ENCODE measurements around a stretch of chr14.

DNA sequence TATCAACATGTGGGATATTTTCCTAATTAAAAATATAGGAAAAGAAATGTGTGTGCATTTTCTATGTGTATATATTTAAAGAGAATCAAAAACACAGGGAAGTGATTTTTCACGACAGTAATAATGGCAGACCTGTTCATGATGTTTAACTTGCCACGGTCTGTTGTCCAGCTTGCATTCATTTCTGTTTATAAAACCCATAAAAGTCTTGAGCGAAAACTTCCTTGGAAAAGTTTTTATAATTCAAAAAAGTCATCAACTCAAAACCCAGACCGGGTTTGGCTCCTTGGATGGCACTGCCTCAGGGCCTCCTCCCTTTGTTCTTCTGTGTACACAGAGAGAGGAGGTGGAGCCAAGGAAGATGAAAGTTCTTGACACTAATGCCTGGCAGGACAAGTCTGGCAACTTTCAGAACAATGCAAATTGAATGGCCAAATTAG lies 86.9 kb upstream of the FRMD6 start:
- PRO-cap: no peak
- RAMPAGE, long total RNA, 4 experiments: no peak in any of the 4 experiments

DNA sequence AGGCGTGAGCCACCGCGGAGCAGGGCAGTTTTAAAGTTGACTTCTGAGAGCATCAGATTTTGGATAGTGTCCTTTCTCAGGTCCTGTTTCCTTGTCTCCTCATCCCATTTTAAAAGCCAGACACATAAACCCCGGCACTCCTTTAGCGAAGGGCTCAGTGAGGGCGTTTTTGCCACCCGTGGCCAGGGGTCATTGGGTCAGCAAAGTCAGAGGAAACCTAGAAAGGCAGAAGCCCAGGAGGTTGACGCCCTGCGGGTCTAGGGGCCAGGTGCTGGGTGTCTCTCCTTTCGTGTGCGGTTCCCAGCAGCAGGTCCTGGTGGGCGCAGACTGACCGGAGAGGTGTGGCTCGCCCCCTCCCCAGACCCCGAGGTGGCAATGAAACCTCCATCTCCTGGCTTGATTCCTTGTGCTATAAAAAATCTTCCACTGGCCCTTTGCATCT lies 1.0 kb upstream of the FRMD6 start:
- PRO-cap: no peak
- RAMPAGE, long total RNA, 4 experiments: no peak in any of the 4 experiments

- PRO-cap: no peak
- RAMPAGE, long total RNA, 4 experiments: no peak in any of the 4 experiments
These were observed 18.2 kb downstream of the FRMD6 start for GRCh38 chr14:51669948-51670187.

- PRO-cap: no peak
- RAMPAGE, long total RNA, 4 experiments: no peak in any of the 4 experiments
These were observed 23.7 kb downstream of the GNG2 start for GRCh38 chr14:51884154-51884520.

GRCh38 chr14:51884521-51885338 lies 24.3 kb downstream of the GNG2 start:
- PRO-cap: no peak
- RAMPAGE, long total RNA, 4 experiments: no peak in any of the 4 experiments

DNA sequence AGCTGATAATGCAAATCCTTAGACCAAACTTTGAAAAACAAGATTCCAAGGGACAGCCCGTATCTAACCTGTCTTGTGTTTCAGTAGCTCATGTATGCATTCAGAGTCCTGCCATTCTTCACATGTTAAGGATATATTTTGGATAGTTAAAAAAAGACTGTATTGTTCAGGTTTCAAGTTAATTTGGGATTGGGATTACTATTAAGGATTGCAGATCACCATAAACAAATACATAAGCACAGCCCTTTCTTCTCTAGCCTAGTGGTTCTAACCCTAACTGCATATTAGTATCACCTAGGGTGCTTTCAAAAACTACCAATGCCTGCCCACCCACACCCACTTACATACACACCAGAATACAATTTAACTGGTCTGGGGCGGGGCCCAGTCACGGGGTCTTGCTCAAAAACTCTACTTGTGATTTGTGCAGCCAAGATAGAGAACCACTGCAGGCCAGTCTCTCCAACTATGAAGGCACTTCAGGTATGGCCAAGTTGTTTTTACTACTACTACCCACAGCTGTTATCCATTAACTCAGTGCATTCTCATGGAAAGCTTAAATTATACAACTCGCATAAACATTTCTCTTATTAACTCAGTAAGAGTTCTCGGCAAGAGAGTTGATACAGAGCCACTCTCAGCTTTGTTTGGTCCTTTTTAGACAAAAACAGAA lies 85.6 kb downstream of the PTGER2 start:
- PRO-cap: no peak
- RAMPAGE, long total RNA, 4 experiments: no peak in any of the 4 experiments

GRCh38 chr14:52801158-52801674 lies 9.8 kb upstream of the GNPNAT1 start:
- PRO-cap: no peak
- RAMPAGE, long total RNA, 4 experiments: no peak in any of the 4 experiments

DNA sequence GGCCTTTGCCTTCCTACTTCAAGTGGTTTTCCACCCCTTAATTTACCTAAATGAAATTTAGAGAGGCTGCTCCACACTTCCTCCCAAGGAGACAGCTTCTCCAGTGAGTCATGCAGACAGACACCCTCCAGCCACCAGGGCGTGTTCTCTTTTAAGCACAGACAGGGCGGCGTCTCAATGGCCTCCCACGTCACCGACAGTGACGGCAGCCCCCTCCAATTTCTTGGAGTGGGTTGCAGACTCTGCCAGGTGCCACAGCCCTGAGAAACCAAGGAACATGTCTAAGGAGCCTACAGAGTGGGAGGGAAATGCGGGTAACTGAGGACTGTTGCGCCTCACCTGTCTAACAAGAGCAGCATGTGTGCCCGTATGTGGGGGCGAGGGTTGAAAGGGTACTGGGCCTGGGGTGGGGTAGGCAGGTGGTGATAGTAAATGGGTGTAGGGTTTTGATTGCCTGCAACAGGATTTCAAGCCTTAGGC lies 44.1 kb upstream of the GNPNAT1 start:
- PRO-cap: no peak
- RAMPAGE, long total RNA, 4 experiments: no peak in any of the 4 experiments

GRCh38 chr14:53153479-53153644 lies 239 bp upstream of the DDHD1 start:
- PRO-cap: no peak
- RAMPAGE, long total RNA, 4 experiments: no peak in any of the 4 experiments

- PRO-cap: no peak
- RAMPAGE, long total RNA, 4 experiments: no peak in any of the 4 experiments
These were observed 98.4 kb downstream of the BMP4 start for GRCh38 chr14:53858130-53858745.

DNA sequence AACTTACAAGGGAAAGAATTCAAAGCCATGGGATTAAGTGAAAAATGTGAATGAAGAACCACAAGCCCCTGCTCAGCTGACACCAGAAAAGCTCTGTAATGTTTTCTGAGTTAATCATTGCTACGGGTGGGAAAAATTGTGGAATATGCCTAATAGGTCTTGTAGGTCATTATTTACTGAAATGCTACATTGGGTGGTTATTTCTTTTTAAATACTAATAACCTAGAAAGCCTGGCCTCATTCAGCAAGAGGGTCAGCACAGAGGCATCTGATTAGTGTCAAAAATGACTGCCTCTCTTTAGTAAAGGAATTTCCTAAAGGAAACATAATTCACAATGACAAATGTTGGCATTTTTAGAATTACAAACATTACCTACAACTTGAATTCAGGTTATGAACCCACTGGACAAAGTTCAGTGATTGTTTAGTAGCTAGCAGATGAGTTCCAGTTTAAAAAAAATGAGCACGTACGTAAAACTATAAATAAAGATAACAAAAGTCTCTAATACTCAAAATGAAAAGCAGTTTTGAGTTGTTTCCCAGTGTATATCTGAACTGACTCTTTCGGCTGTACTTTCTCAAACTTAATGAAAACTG lies 75.3 kb downstream of the BMP4 start:
- PRO-cap: no peak
- RAMPAGE, long total RNA, 4 experiments: no peak in any of the 4 experiments

- PRO-cap: no peak
- RAMPAGE, long total RNA, 4 experiments: no peak in any of the 4 experiments
These were observed 14.2 kb downstream of the CNIH1 start for GRCh38 chr14:54426795-54427617.

DNA sequence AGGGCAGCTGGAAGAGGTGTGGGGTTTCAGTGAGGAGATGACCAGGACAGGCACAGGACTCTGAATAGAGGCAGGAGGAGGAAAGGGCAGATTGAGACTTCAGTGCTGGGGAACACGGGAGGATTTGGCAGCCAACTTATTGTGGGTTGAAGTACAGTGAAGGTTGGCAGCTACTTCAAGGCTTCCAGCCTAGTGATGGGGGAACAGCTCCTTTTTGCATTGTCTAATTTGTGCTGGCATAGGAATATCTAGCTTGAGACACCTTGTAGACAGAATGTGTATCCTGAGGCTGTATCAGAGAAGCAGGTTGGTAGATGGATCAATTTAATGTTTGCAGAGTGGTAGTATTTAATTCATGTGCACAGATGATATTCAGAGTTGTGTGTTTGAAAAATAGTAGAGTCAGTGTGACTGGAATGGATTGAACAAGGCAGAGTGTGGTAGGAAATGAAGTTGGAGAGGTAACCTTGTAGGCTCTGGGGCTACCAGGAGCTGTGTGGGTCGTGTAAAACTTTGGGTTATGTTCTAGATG lies 81.4 kb downstream of the SAMD4A start:
- PRO-cap: no peak
- RAMPAGE, long total RNA, 4 experiments: start-site peak on the plus strand in 1 of 4 experiments, centred at position 340 of the sequence, 15 reads per replicate

- PRO-cap: unidirectional peak, plus-strand start at chr14:54684409; bidirectional peak, plus-strand start at chr14:54684719, minus-strand start at chr14:54684691
- RAMPAGE, long total RNA, 4 experiments: no peak in any of the 4 experiments
These were observed 117.5 kb downstream of the SAMD4A start for GRCh38 chr14:54684169-54685008.

GRCh38 chr14:54692129-54692786 lies 125.3 kb downstream of the SAMD4A start:
- PRO-cap: no peak
- RAMPAGE, long total RNA, 4 experiments: no peak in any of the 4 experiments

- PRO-cap: unidirectional peak, plus-strand start at chr14:54712524; unidirectional peak, plus-strand start at chr14:54712840; unidirectional peak, minus-strand start at chr14:54712997
- RAMPAGE, long total RNA, 4 experiments: no peak in any of the 4 experiments
These were observed 145.7 kb downstream of the SAMD4A start for GRCh38 chr14:54712323-54713289.

DNA sequence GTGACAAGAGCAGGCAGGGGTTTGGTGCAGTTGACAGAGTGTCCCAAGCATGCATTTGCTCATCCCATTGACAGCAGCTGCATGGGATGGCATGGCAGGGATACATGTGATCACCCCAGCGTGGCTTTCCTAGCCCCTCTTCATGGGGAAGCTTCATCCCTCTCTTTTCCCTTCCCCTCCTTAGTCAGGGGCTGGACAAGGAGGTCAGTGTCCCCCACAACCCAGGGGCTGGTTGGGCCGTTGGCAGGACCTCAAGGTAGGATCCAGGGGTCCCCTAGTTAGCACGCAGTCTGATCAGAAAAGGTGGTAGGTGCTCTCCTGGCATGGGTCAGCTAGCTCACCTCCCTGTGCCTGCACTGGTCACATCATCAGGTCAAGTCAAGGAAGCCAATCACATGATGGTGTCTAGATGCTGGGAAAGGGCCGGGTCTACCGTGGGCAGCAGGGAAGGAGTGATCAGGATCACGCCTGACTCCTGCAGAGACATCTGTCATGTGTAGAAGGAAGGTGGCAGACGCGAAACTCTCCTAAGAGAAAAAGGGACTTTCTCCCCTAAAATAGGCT lies 145.0 kb downstream of the GCH1 start:
- PRO-cap: no peak
- RAMPAGE, long total RNA, 4 experiments: no peak in any of the 4 experiments

GRCh38 chr14:54786833-54787346 lies 115.7 kb downstream of the GCH1 start:
- PRO-cap: no peak
- RAMPAGE, long total RNA, 4 experiments: no peak in any of the 4 experiments

- PRO-cap: no peak
- RAMPAGE, long total RNA, 4 experiments: no peak in any of the 4 experiments
These were observed 63.0 kb downstream of the GCH1 start for GRCh38 chr14:54839605-54840092.

- PRO-cap: no peak
- RAMPAGE, long total RNA, 4 experiments: no peak in any of the 4 experiments
These were observed 58.1 kb downstream of the GCH1 start for GRCh38 chr14:54844487-54844893.